Hair follicle dermal papilla cell (primary cell): ENCODE measurements around the genes FGF12 and PLAAT1.

GRCh38 chr3:192154990-192155606 lies 572.2 kb downstream of the FGF12 start:
- CAGE, long polyA plus RNA: no peak

- CAGE, long polyA plus RNA: no peak
Measured at GRCh38 chr3:192409467-192410759, 317.4 kb downstream of the FGF12 start.

GRCh38 chr3:192727002-192727243 lies 418 bp downstream of the FGF12 start:
- CAGE, long polyA plus RNA: no peak

DNA sequence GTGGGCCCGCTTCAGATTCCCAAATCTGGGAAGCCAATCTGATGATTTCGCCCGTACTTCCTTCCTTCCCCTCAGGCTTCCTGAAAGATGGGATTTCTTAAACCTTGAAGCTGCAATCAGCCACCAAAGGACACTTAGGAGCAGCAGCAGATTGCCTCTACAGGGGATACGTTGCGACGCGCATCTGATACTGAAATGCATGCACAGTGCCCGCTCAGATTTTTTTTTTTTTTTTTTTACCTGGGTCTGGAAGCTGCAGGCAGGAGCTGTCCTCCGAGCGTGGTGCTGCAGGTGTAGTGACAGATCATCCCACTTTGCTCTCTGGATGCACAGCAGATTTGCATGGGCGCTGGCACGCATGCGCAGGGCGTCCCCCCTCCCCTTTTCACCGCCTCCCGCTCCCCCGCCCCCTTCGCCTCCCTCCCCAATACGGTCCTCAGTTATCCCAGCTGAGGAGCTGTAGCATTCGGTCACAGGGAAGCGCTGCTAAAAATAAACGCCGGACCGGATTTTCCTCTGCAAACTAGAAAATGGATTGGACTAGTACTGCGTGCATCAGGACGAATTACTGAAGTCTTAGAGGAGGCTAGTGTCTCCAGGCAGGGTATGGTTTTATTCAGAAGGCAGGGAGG lies at the start of gene FGF12:
Gene FGF12 (minus strand): TSS at position 298 of the 632 bp plus-strand sequence.
- CAGE, long polyA plus RNA: no peak

DNA sequence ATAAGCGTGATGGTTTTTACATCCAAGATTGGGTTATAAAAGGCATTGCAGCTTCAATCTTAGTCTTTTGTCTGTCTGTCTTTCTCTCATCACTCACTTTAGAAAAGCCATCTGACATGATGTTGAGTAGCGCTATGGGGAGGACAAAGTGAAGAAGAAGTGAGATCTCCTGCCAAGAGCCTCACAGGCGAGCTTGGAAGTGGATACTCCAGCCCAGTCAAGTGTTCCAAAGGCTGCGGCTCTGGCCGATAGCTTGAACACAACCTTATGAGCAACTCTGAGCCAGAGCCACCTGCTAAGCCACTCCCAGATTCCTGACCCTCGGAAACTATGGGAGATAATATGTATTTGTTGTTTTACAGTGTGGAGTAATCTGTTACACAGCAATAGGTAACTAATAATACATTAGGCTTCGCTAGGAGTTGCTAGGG lies 76.3 kb downstream of the MB21D2 start:
- CAGE, long polyA plus RNA: no peak

GRCh38 chr3:193240896-193241687 lies at the start of gene PLAAT1:
Gene PLAAT1, plus strand, starts transcription at chr3:193241222.
- CAGE, long polyA plus RNA: no peak

DNA sequence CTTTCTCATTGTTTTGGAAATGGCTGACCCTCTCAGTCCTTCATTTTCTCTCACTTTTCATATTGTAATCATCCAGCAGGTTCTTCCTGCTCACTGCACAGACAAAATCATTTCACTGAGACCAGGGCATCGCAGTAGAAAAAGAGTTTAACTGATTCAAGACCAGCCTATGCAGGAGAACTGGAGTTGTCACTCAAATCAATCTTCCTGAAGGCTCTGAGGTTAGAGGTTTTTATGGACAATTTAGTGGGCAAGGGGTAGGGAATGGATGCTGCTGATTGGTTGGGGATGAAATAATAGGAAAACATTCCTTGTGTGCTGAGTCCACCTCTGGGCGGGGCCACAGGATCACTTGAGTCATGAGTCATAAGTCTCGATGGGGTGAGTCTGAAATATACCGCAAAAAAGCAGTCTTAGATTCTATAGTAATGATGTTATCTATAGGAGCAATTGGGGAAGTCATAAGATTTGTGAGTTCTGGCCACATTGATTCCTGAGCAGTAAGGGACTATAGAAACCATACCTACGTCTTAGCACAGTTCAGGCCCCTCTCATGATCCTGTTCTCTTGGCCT lies 2.9 kb upstream of the OPA1 start:
- CAGE, long polyA plus RNA: no peak

DNA sequence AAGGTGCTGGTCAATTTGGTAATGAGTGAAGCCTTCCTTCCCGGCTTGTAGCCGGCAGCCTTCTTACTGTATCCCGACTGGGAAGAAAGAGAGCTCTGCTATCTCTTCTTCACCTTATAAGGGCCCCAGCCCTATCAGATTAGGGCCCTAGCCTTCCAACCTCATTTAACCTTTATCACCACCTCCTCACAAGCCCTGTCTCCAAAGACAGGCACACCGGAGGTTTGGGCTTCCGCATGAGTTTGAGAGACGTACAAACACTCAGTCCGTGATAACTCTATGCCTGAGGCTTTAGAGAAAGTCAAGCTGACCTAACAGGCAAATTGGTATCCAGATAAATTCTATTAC lies 243.9 kb downstream of the OPA1 start:
- CAGE, long polyA plus RNA: no peak

DNA sequence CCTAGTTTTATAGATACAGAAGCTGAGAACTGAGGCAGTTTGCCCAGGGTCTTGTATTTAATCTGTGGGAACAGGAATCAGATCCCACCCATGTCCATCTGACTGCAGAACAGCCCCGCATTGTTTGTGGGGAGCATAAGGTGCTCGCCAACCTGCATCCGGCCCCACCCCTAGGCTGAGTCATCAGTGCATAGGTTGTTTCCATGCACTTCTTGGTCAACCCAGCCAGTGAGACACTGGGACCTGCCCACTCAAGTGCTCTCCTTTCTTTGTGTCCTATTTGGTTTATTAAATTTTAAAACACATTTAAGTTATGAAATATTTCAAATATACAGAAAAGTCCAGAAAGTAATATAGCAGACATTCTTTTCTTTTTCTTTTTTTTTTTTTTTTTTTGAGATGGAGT lies 266.2 kb downstream of the OPA1 start:
- CAGE, long polyA plus RNA: no peak

DNA sequence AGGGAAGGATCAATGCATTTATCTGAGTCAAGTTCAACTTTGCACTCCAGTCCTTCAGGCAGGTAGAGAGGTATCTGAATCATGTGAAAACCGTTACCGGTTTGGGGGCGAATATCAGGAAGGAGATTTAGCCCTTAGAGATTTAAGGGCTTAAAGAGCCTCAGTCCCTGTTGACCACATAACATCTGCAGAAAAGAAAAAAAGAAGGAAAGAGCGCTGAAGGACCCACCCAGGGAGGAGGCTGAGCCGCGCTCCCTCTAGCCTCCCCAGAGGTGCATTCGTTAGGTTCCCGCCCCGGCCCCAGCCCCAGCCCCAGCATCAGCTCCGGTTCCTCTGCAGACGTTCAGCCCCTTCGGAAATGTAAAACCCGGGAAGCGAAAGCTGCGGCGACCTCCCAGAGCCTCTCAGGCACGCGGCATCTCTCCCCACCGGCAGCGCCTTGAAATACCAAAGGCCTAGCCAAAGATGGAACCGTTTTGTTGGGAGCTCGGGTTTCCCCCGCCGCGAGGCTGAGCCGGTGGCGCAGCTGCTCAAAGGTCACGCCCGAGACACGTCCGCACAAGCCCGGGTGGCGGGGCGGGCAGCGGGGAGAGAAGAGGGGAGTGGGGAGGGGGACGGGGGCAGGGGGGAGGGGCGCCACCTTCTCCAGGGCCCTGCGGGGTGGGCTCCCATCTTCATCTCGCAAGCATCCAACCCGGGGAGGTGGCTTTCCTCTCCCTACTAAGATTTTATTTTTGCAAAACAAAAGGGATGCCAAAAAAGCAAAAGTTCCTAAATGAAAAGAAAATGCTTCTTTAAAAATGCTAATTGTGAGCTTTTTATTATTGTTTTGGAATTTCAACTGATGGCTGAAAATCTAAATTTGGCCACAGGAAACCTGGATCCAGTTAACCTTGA lies 77.7 kb upstream of the HES1 start:
- CAGE, long polyA plus RNA: no peak

DNA sequence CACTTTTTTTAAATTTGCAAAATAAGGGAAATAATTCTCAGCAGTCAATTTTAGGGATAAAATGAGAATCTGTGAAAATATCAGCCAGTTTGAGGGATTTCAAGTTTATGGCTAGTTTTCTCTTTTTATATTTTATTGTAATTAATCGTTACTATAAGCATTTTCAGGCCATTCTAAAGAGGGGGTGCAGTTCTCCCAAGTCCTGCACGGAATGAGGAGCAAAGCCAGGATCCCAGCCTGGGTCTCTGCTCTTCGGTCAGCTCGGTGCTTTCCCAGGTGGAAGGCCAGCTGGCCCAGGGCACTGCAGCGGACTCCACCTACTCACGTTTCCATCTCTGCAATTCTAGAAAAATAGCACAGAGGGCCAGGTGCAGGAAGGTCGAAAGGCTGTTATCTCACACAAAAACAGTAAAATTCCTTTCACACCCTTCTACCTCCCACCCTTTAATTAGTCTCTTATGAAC lies 59.5 kb upstream of the HES1 start:
- CAGE, long polyA plus RNA: no peak

DNA sequence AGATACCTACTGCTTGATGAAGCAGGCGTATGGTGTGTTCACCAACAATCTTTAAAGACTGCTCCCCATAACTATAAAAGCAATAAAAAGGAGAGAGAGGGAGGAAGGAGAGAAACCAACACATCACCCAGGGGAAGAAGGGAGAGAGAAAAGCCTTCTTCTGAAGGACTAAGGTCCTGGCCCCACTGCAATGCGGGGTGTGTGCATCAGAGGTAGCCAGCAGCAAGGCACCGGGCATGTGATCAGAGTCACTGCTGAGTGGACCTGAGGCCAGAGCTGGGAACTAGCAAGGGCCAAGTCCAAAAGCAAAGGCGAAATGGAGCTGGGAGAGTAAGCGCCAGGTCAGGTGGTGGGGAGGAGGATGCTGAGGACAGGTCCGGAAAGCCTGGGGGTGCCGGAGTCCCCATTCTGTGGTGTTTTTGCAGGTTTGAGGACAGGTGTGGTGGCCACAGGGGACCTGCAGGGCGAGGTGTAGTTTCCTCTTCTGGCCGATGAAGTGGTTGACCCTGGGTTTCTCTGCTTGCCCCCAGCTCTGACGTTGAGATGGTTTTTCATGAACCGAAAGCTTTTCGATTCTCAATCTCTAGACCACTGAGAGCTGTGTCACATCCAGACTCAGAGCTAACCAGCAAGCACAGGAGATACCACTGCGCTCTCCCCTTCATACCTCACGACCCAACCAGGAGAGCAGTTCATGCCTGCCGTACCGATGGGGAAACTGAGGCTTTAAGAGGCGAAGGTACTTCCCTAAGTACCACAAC lies 35.1 kb upstream of the HES1 start:
- CAGE, long polyA plus RNA: no peak

DNA sequence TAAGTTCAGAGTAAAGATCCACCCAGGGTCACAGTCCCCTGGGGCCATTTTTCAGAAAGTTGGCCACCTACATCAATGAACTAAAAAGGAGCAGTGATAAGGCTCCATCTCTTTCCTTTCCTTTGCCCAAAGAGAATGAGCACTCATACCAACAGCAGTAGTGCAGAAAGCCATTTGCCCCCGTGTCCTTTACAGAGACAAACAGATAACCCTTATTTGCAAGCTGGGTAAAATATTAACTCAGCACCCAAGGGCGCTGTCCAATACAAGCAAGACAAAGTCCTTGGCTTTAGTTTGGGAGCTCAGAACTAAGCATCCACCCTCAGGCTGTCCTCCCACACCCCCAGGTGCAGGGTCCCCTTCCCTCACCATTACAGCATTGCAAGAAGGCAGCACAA lies 34.4 kb upstream of the HES1 start:
- CAGE, long polyA plus RNA: no peak

DNA sequence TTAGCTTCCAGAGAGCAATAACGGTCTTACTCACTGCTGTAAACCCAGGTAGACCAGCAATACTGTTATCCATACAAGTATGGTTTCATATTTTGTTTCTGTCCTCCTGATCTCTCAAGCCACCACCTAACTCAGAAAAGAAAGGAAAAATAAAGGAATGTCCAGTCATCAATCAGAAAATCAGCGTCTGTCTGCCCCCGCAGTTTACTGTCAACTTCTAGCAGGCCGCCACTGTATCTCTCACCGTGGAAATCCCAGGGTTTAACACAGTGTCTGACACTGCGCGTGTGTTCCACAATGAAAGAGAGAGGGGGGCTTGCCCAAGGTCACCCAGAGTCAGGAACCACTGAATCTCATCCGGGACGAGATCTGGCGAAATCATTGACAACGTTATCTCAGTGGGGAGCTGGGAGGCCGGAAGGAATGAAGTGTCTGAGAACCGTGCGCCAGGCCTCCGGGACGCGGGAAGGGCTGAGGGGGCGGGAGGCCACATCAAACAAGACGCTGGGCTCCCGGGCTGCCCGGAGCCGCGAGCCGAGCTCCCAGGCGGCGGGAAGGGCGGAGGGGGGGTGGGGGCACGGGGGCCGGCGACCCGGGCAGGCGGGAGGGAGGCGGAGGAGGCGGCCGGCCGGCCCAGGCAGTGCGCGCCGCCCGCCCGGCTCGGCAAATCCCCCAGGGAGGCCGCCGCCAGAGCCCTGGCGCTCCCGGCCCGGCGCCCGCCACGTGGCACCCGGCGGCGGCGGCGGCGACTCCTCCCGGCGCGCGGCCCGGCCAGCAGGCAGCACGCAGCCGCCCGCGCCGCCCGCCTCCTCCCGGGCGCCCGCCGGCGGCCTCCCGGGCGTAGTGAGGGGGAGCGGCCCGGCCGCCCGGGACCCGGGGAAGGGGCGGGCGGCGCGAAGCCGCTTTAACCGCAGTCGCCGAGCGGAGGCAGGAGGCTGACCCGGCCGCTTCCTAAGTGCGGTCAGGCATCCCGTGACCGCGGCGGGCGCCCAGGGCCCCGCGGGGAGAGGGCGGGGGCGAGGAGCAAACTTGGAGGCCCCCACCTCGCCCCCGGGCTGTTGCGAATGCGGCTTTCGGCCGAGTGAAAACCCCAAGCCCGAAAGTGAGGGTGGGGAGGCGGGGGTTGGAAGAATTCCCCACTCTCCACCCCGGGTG lies 2.0 kb upstream of the HES1 start:
- CAGE, long polyA plus RNA: no peak

DNA sequence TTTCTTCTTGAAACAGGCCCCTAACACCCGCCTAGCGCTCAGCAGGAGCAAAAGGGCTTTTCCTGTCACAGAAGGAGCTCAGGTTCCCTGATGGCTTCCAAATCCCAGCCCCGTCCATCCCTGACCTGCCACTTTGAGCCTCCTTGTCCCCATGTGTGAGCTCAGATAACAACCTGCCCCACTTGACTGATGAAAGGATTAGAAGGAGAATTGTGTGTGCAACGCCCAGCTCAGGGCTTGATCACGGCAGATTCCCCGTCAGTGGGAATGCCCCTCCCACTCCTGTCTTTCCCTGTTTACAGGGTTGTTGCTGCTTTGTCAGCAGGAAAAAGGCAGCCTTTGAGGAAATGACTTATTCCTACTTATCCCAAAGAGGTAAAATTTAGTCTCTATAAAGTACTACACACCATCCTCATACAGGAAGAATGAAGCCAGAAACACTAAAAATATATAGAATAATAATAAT lies 6.0 kb upstream of the LRRC15 start:
- CAGE, long polyA plus RNA: no peak

GRCh38 chr3:194424991-194425626 lies 26.0 kb upstream of the GP5 start:
- CAGE, long polyA plus RNA: no peak

DNA sequence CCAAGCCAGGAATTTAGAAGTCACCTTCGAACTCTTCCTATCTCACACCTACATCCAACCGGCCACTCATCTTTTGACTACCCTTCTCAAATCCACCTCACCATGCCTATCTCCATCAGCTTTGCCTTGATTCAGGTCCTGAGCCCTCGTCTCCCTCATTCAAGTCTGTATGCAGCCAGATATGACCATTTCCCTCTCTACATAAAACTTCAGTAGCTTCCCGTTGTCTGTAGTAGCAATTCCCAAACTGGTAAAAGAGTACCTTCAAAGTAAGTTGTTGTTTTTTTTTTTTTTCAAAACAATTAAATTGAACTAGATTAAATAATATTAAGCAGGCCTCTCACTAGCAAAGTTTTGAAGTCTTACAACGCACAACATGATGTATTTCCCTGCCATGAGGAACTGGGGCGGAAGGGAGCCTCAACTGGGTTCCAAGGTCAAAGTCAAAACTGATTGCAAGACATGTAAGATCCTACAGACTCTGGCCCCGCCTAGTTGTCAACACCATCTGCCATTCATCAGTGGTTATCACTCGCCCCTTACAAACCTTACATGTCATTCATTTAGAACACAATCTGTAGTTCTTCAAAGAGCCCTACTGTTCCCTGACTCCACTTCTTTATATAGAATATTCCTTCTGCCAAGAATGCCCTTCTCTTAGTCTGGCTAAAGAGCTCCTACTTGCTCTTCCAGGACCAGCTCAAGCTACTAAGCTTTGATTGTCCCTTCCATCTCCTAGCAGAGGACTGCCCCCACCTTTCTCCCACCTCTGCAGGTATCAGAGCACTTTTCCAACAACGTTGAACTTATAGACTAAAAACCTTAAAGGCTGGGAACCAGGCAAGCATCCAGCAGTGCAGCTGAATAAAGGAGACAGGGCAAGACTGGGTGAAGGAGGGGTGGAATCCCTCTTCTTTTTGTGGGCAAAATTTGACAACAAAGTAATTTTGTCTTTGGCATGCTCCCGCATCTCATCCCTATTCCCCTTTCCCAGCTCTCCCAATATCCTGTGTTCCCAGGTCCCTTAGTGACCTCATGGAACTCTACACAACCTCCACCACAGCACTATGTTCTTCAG lies 10.0 kb downstream of the ATP13A3 start:
- CAGE, long polyA plus RNA: no peak

GRCh38 chr3:194485863-194486670 lies 735 bp downstream of the ATP13A3 start:
- CAGE, long polyA plus RNA: no peak

- CAGE, long polyA plus RNA: no peak
Measured at GRCh38 chr3:194574841-194575514, 58.2 kb downstream of the TMEM44 start.

DNA sequence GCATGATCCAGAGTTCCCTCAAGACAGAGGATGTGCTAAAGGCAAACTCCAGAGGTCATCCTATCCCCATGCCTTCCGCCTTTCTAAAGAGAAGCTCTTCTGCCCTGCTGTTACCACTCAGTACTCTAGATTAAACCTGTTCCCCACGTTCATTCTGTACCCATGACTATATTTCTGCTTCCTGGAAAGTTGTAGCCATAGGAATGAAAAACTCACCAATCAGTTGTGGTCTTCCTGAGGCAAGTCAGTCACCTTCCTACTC lies 46.5 kb downstream of the TMEM44 start:
- CAGE, long polyA plus RNA: no peak